Hair follicle dermal papilla cell (primary cell): ENCODE measurements around the gene SCARB1.

- CAGE, long polyA plus RNA = no peak
Measured at GRCh38 chr12:124632398-124632991, 65.1 kb upstream of the NCOR2 start.

DNA sequence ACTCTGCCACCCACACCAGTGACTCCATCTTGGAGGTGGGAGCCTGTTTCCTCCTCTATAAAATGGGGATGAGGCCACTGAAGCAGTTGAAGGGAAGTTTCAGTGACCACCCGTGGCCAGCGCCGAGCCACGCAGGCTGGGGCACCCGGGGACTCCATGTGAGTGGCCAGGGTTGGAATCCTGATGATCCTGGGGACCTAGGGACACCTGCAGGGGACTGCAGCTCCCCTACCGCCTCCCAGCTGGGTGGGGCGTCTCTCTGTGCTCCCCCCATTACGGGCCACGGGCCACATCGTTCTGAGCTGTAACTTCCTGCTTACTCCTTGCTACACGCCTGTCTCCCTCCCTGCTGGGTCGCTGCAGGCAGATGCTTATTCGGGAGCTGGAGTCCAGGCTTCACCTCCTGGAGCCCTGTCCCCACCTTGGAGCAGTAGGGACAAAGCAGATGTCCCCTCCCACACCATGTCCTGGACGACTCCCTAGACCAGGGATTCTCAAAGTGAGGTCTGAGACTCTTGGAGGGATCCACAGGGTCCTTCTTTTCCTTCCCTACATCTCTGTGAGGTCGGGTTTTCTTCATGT, 85.8 kb upstream of the NCOR2 start:
- CAGE, long polyA plus RNA = no peak

DNA sequence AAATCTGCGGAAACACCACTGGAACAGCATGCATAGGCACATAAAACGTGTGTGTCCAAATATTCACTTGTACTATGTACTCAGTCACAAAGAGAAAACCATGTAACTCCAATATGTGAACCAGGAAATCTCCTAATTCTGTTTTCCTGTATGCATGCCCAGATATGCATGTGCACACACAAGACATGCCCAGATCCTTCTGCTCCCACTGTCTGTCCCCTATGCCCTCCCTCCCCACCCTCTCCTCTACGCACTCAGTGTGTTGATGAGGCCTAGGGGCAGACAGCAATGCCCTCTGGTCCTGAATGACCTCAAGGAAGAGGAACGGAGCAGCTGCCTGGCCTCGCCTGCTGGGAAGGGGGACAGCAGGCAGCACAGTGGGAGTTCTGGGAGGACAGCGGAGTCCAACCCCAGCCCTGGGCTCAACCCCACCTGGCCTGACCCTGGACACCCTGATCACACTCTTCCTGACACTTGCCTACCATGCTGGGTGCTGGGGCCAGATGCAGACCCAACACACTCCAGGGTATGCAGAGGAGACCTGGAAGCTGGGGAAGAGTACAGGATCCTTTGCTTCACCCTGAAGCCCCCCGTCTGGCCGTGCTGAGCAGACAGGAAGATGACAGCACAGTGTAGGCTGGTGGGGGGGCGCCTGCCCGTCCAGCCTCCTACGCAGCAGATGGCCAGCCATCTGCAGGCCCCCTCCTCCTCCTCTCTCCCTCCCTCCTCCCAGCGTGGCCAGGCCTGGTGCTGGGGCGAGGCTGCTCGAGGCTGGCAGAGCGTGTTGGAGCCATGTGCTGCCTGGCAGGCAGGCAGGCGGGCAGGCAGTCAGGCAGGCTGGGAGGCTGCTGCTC, 106.6 kb upstream of the NCOR2 start:
- CAGE, long polyA plus RNA = no peak

GRCh38 chr12:124681114-124681825, 113.9 kb upstream of the NCOR2 start:
- CAGE, long polyA plus RNA = no peak

- CAGE, long polyA plus RNA = no peak
Measured at GRCh38 chr12:124698598-124699109, 131.2 kb upstream of the NCOR2 start.

GRCh38 chr12:124713017-124714240, 146.0 kb upstream of the NCOR2 start:
- CAGE, long polyA plus RNA = no peak

DNA sequence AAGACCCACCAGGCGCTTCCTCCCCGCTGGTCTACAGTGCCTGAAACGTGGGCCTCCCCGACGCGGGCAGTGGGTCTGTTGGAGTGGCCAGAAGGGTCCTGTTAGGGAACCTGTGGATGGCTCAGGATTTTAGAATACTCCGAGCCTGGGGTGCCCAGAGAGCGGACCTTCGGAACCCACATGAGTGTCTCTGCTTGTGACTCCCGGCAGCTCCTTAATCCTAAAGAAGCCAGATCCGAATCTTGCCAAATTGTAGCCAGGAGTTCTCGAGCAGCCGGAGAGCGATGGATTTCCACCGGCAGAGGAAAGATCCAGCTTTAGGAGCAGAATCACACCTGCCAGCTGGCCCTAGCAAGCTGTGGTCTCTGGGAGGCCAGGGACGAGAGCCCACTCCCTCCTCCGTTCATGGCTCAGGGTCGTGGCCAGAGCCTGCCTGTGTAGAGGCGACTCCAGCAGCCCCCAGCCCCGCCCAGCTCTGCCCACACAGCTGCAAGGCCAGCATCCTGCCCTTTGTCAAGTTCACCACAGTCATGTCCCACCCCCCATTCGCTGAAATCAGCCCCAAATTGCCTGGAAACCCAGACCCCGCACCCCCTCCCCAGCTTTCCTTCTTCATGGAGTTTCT, 121.1 kb downstream of the SCARB1 start:
- CAGE, long polyA plus RNA = no peak

DNA sequence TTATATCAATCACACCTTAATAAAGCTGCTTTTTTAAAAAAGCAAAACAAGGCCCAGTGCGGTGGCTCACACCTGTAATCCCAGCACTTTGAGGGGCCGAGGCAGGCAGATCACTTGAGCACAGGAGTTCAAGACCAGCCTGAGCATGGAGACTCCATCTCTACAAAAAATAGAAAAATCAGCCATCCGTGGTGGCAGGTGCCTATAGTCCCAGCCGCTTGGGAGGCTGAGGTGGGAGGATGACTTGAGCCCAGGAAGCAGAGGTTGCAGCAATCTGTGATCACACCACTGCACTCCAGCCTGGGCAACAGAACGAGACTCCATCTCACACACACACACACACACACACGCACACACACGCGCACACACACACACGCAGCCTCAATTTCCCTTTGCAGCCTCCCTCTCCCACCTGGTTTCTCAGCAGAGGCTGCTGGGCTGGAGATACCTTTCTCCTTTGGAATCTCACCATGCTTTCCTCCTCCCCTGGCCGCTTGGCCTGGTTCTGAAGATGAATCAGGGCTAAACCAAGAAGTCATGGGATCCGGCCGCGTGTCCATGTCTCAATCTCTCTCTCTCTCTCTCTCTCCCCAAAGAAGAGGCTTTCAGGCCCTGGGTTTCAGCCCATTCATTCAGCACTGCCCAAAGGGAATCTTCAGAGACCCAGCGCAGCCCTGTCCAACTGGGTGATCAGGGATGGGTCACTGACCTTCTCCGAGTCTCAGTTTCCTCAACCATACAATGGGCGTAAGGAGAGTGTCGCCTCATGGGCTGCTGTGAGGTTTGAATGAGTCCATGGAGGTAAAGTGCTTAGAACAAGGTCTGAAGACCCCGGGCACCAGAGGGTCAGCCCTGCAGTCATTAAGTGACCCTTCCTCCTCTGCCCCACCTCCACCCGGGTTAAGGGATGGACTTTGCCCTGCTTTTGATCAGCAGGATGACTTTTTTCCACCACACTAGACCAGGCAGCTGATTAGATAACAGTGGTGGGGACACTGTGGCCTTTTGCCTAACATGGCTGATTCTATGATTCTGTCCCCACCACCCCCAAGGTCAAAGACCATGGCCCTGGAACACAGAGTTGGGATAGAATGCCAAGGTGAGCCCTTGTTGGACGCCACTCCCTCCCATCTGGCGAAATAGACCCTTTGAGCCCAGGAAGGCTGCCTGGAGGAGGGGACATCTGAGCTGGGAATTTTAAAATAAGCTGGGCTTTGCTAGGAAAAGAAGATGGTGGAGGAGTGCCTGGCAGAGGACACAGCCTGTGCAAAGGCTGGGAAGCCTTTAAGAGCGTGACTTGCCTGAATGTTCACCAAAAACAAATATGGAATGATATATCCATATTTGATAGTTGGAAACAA, 42.3 kb downstream of the SCARB1 start:
- CAGE, long polyA plus RNA = no peak

- CAGE, long polyA plus RNA = no peak
Measured at GRCh38 chr12:124836737-124837616, 26.7 kb downstream of the SCARB1 start.

DNA sequence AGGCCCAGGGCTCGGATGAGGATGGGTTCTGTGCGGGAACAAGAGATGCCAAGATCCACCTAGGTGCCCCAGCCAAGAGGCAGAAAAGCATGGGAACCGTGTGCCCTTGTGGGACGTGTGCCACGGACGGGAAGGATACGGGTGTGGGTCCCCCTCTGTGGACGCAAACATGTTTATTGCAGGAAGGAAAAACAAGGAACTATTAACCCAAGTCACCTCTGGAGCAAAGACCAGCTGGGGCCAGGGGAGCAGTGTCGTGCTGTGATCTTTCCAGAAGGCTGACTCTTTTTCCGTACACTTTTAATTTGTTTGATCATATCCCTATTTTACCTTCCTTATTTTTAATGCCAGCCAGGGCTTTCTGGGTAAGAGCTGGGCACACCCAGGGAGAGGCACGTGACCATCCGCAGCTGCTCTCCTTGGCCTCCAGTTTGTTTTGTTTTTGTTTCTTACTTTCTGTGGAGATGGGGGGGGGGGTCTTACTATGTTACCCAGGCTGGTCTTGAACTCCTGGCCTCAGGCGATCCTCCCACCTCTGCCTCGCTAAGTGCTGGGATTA, 20.8 kb downstream of the SCARB1 start:
- CAGE, long polyA plus RNA = no peak

- CAGE, long polyA plus RNA = no peak
Measured at GRCh38 chr12:124863544-124864239, at the start of gene SCARB1. TSS of gene SCARB1 (minus strand) at chr12:124863864.

DNA sequence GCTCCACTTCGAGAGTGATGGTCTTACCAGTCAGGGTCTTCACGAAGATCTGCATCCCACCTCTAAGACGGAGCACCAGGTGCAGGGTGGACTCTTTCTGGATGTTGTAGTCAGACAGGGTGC, 2.2 kb downstream of the UBC start:
- CAGE, long polyA plus RNA = no peak

DNA sequence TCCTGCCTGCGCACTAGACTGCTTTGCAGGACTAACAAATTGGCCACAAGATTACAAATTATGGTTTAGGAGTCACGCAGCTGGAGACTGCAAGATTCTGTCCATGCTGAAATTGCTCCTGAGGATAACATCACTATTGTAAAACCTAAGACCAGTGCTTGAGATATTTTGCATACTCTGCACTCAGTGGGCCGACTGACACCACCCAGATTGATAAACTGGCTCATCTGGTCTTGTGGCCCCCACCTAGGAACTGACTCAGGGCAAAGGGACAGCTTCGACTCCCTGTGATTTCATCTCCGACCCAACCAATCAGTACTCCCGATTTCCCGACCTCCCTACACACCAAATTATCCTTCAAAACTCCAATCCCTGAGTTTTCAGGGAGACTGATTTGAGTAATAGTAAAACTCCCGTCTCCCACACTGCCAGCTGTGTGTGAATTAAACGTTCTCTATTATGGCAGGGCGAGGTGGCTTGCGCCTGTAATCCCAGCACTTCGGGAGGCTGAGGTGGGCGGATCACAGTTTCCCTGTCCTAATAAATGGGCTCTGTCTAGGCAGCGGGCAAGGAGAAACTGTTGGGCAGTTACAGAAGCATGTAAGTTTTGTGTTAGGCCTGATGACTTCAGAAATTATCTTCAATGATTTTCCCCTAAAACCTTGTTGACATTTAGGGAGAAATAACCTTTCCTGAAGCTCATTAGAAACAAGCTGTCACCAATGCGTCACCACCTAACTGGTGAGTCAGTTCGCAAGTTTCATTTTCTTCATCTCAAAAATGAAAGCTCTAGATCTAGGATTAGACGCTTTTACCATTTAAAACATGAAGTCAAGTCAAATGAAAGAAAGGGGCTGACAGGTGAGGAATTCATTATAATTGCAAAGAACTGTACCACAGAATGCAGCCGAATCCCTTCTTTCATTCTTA, 5.4 kb upstream of the UBC start:
- CAGE, long polyA plus RNA = no peak

DNA sequence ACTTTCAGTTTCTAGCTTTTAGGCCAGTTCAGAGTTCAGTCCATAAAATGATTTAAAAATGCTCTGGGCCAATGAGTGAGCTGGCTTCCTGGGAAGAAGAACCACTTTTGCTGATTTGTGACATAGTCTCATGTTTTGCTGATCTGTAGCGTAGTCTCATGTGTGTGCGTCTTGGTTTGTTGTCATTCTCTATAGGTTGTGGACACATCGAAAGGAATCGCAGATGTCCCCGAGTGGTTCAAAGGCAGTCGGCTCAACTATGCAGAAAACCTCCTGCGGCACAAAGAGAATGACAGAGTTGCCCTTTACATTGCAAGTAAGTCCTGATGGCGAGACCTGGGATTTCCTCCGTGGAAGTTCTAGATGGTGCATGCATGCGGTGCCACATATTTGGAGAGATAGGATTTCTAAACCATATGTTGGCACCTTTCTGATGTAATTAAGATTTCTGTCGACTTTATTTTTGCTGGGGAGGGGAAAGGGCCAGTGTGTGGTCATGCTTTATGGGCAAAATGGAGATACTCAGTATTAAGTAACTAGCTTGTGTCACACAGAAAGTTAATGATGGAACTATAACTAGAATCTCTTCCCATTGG, 11.2 kb downstream of the AACS start:
- CAGE, long polyA plus RNA = no peak

DNA sequence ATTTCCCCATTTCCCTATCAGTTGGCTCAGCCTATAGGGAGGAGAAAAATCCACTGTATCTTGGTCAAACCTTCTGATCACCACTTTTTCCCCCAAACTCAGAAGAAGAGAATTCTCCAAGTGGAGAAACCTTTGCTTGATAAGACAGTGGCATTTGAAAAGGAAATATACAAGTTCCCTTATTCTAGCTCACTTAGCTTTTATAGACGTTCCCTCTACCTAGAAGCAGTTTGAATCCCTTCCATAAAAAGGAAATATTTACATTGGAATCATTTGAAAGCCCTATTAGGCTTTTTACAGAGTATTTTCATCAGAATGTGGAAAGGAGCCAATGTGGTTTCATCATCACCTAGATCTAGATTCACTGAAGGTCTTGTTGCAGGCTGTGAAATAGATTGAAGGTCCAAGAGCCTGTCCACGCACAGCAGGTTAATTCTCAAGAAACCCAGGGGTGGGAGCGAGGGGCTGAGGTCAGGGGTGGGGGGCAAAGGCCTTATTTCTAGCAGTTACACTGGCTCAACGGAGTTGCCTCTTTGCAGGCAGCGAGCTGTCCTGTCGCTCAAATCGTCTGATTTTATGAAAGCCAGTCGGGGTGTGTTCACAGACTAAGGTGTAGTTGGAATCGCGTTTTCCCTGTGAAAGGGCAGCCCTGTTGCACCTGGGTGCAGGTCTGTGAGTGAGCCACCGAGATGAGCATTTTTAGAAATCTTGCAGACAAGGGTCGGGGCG, 45.5 kb downstream of the AACS start:
- CAGE, long polyA plus RNA = no peak

- CAGE, long polyA plus RNA = no peak
Measured at GRCh38 chr12:125220378-125220709, 34.2 kb downstream of the TMEM132B start.

- CAGE, long polyA plus RNA = no peak
Measured at GRCh38 chr12:125340772-125341429, 154.7 kb downstream of the TMEM132B start.

GRCh38 chr12:125861514-125862203, 675.5 kb downstream of the TMEM132B start:
- CAGE, long polyA plus RNA = no peak

GRCh38 chr12:126907848-126908534, 1359.0 kb upstream of the TMEM132C start:
- CAGE, long polyA plus RNA = no peak

DNA sequence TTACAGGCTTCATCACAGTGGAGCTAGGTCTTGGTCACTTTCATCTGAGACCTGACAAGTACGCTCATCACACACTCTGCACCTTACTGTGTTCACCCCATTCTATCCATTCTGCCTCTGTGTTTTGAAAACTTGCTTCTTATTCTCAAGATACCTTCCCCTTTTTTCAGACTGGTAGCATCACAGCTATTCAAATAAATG, 1104.3 kb upstream of the TMEM132C start:
- CAGE, long polyA plus RNA = no peak